ENCODE results near the gene TMEM98.

GRCh38 chr17:31491807-31492195 lies 100.3 kb downstream of the RAB11FIP4 start:
- PRO-cap, result no peak
- RAMPAGE, long total RNA, 4 experiments, result no peak in any of the 4 experiments

DNA sequence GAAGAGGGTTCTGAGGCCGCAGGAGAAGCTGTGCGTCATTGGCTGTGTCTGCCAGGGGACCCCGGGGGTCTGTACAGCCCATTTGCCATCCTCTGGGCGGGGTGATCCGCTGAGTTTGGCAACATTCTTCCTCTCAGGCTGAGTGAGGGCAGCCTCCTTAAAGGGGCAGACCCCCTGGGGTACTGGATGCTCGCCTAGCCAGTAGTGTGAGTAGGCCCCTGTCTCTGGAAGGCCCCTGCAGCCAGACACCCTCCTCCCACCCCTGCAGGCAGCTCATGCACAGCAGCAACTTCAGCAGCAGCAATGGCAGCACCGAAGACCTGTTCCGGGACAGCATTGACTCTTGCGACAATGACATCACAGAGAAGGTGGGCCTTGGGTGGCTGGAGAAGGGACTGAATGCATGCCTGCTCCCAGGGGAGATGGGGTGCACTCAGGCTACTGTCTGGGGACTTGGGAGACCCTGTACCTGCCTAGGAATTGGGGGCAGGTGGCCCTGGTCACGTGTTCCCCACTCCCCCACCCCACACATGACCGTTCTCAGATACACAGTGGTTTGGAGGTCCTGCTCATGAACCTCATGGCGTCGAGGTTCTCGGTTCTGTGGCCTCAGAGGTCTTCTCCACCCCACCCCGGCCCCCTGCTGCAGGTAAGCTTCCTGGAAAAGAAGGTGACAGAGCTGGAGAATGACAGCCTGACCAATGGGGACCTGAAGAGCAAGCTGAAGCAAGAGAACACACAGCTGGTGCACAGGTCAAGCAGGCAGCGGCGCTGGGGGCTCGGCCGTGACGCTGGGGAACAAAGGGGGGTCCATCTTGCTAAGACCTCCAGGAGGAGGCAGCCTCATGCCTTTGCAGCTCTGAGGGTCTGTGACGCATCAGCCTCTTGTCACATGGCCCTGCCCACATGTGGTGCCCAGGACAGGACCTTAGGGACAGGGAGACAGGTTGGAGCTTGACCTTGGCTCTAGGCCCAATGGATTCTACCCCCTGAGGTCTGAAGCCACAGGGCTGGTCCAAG lies 132.1 kb downstream of the RAB11FIP4 start:
- PRO-cap, result no peak
- RAMPAGE, long total RNA, 4 experiments, result start-site peak on the plus strand in 1 of 4 experiments, centred at positions 280 to 683 of the sequence, 18 to 21 reads per replicate

- PRO-cap, result no peak
- RAMPAGE, long total RNA, 4 experiments, result no peak in any of the 4 experiments
Observed at GRCh38 chr17:31549055-31549366, 157.5 kb downstream of the RAB11FIP4 start.

GRCh38 chr17:31936401-31936816 lies 398 bp upstream of the SUZ12 start:
- PRO-cap, result bidirectional peak, plus-strand start at chr17:31937007, minus-strand start at chr17:31936776
- RAMPAGE, long total RNA, 4 experiments, result no peak in any of the 4 experiments

DNA sequence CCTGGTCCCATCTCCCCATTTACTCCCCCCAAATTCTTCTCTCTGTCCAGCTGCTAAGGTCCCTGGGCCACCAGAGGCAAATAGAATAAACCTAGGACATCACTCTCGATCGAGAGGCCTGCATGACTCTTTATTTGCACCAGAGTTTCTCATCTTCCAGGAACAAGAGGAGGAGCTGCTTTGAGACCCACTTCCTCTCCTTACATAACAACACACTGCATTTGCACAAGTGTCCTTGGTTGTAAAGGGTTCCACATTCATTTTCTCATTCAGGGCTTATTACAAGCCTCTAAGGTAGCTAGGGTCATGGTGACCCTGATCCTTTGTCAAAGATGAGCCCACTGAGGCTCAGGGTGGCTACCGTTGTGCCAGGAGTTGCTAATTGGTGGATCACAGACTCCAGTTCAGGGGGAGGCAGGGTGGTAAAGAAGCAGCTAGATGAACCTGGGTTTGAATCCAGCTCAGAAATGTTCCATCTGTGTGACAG lies 38.1 kb upstream of the RHOT1 start:
- PRO-cap, result no peak
- RAMPAGE, long total RNA, 4 experiments, result no peak in any of the 4 experiments

DNA sequence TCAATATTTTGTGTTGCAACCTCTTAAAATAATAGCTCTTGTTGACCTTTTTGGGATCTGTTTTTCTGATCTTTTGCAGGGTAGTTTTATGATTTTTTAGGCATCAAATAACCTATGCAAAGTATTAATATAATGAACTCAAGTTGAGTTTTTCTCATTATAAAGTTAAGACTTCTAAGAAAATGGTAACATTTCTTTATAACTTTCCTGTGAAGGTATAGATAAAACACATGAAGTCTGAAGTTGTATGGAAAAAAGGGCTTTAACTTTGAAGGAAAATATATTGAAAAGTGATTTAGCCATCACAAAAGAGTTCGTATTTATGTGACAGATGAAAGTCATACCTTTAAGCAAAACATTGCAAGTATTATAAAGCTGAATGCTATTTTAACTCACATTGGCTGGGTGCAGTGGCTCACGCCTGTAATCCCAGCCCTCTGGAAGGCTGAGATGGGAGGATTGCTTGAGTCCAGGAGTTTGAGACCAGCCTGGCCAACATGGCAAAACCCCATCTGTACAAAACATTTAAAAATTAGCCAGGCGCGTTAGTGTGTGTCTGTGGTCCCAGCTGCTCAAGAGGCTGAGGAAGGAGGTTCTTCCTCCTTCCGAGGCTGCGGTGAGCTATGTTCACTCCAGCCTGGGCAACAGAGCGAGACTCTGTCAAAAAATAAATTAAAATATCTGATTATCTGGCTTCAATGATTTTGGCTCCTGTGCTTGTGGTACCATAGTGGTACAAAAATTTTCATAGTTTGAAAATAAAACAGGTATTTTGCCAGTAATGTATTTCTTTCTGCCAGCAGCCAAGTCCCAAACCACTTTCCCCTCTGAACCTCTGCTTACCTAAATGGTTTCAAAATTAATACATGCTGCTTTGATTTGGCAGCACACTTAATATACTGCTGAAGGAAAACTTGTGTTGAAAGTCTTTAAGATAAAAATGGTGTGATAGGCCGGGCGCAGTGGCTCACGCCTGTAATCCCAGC lies 21.4 kb downstream of the ZNF207 start:
- PRO-cap, result no peak
- RAMPAGE, long total RNA, 4 experiments, result no peak in any of the 4 experiments

DNA sequence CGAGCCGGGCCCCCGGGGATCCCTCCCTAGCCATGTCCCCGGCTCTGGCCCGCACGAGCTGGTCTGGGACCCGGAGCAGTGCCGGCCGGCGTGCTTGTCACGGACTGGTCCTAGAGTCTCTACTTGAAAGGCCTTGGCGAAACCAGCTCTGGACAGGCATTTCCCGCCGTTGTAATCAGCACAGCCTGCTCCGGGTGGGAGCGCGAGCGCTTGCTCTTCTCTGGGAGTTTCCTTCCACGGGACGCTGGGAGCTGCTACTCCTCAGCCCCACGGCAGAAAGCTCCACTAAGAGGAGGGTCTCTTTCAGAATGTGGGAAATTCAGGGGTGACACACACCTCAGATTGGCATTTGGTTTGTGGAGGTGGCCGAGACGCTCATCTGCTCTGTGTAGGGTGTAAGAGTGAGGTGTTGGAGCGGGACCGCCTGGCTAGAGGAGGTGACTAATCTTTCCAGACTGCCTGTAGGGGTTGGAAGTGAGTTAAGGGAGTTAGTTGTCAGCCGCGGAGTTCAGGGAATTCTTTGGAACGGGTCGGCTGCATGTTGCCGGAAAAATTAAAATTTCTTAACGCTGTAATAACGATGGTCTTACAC lies 662 bp downstream of the PSMD11 start:
- PRO-cap, result no peak
- RAMPAGE, long total RNA, 4 experiments, result no peak in any of the 4 experiments

- PRO-cap, result no peak
- RAMPAGE, long total RNA, 4 experiments, result no peak in any of the 4 experiments
Observed at GRCh38 chr17:32487192-32487343, 275 bp downstream of the CDK5R1 start.

DNA sequence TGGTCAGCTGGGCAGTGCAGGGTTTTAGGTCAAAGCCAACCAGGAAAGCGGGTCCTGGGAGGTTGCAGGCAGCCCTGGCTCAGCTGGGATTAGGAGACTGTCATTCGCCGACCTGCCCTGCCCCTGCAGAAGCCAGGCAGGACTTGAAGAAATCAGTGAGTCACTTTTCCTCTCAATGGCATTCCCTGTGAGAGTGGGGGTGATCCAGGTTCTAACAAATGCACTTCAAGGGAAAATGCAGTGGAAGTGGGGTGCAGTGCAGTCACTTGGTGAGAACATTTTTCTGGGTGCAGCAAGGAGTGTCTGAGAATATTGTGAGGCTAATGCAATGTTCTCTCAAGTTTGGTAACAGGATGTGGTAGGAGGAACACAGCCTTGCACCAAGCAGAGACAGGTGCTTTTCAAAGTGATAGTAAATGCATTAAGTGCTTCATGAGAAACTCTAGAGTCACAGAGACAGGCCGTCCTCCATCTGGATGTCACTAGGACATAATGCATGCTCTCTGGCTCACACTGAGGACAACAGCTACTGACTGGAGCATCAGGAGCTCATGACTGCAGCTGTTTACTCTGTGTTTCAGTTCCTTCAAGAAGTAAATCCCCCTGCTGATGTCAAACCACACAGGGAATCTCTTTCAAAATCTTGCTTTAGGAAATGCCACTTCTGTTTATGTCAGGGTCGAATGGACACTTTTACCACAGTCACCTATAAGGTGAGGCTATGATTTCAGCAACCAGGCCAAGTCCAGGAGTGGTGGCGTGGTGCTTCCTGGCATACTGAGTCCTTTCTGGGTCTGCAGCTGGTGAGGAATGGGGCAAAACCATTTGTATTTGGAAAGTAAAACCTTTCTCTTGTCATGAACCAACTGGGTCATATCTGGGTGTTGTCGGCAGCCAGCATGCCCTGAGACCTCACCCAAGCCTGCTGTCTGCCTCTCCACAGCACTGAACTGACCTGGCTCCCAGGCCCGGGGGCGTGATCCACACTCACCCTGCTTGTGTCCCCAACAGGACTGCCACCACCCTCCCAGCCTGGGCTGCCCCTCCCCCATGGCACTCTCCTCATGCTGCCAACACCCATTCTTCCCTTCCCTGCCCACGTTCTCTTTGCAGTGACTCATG lies 16.8 kb downstream of the CDK5R1 start:
- PRO-cap, result bidirectional peak, plus-strand start at position 445 of the sequence, minus-strand start at position 285 of the sequence
- RAMPAGE, long total RNA, 4 experiments, result no peak in any of the 4 experiments

- PRO-cap, result bidirectional peak, plus-strand start at chr17:32519719, minus-strand start at chr17:32519668
- RAMPAGE, long total RNA, 4 experiments, result start-site peak on the minus strand in 2 of 4 experiments, at chr17:32518665-32519508 at its widest, 6 to 10 reads per replicate
Observed at GRCh38 chr17:32519009-32519877, 32.5 kb downstream of the CDK5R1 start.

DNA sequence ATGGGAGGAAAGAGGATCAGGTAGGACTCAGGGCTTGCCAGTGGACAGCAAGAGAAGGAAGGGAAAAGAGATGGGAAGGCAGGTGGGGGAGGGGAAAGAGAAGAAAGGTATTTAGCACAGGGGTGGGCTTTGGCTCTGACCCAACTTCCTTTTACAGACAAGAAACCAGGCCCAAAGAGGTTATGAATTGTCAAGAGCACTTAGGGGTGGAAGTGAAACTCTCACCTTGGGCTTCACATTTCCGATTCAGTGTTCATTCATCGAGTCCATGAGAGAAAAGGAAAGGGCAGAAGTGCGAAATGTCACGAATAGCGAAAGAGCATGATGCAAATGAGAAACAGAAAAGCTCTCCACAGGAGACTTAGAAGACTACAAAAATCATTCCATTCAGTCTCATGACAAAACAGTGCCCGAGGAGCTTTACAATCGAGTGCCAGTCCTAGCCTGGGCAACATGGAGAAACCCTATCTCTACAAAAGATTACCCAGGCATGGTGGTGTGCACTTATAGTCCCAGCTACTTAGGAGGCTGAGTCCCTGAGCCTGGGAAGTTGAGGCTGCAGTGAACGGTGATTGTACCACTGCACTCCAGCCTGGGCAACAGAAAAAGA lies 36.5 kb downstream of the CDK5R1 start:
- PRO-cap, result no peak
- RAMPAGE, long total RNA, 4 experiments, result start-site peak on the minus strand in 1 of 4 experiments, centred at position 363 of the sequence, 9 reads per replicate

DNA sequence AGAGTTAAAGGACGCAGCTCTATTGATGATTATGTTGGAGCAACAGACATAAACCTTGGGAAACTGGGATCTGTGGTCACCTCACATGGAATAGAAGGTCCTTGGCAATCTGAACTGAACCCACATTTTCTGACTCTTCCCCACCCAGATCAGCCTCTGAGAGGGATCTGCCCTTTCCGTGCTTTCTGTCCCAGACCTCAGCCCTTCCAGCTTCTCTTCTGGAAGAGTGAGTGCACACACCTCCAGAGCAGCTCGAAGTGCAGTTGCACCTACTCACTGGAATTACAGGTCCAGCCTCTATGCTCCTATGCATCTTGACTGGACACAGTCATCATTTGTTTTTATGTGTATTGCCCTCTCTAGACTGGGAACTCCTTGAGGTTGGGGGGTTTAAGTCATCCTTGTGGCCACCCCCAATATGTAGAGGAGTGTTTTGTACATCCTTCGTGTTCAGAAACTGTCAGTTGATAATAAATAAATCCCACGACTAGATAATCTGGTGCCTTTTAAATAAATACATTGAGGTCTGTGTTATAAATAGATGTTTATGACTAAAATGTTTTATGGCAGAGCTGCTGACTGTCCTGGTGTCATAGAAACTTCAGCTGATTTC lies 81.9 kb downstream of the CDK5R1 start:
- PRO-cap, result unidirectional peak, minus-strand start at position 220 of the sequence
- RAMPAGE, long total RNA, 4 experiments, result no peak in any of the 4 experiments

DNA sequence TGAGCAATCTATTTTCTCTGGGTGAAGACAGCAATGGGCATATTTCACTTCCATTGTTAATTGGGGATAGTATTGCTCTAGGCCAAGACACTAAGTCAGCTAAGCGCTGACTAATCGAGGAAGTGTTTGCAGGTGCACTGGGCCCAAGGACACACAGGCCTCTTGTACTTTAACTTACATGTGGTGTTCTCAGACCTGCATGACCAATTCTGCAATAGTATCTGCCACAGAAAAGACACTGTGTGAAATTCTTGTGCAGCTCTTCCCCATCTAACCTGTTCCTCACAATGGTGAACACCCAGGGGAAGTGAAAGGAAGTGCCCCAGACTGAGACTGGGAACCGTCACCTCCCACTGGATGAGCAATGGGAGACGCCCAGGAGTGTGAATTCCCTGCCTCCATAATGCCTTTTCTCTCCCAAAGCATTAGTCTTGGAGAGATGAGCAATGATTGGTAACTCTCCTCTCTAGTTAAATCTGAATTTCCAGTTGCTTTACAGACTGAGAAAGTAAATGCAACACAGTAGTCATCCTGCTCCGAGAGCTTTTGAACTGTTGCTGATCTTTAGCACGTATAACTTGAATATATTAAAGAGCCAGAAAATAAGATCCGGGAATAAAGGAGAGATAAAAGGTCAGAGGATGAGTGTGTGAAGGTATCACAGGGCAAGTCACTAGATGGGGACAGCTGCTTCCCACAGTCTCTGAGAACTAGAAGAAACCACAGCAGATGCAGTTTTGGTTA lies 82.6 kb downstream of the CDK5R1 start:
- PRO-cap, result no peak
- RAMPAGE, long total RNA, 4 experiments, result no peak in any of the 4 experiments

- PRO-cap, result no peak
- RAMPAGE, long total RNA, 4 experiments, result start-site peak on the minus strand in 2 of 4 experiments, at chr17:32591674-32591731 at its widest, 9 to 15 reads per replicate
Observed at GRCh38 chr17:32591227-32591859, 104.5 kb downstream of the CDK5R1 start.

GRCh38 chr17:32772848-32773740 lies 103.8 kb downstream of the MYO1D start:
- PRO-cap, result no peak
- RAMPAGE, long total RNA, 4 experiments, result start-site peak on the minus strand in 2 of 4 experiments, at chr17:32772802-32773476 at its widest, 10 to 75 reads per replicate

DNA sequence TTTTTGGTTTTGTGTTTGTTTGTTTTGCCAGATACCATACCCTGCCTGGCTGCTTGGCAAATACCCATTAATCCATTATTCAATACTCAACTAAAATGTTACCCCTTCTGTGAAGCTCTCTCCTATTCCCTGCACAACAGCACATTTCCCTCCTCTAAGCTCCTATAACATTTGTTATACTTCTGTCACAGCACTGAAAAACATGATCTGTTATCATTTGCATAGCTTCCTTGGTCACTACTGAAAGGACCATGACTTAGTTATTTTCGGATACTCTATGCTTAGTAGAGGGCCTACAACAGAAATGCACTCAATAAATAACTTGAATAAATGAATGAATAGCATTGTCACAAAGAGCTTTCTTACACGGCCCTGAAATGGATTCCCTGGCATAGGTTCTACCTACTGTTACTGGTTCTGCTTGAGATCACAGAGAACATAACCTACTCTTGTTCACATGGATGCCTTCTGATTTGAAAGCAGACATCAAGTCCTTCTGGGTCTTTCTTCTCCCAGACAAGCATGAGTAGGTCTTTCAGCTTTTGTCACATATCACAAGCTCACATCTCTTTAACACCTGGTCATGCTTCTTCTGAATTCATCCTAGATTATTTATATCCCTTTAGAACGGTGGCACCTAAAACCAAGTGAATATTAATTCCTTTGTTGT lies 41.6 kb downstream of the MYO1D start:
- PRO-cap, result no peak
- RAMPAGE, long total RNA, 4 experiments, result no peak in any of the 4 experiments

DNA sequence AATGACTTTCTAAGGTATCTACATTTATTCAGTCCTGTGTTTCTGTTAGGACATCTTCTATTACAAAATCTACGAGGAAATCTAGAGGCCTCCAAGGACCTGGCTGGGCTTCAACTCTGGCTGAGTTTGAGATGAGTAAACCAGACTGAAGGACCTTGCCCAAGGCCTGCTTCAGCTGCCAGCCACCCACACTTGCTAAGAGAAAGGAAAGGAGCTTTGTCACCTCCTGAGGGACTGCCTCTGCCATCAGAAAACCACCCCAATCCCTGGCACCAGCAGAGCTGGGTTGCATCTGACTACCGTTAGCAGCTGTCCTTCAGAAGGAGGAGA lies 1.3 kb upstream of the MYO1D start:
- PRO-cap, result no peak
- RAMPAGE, long total RNA, 4 experiments, result no peak in any of the 4 experiments

DNA sequence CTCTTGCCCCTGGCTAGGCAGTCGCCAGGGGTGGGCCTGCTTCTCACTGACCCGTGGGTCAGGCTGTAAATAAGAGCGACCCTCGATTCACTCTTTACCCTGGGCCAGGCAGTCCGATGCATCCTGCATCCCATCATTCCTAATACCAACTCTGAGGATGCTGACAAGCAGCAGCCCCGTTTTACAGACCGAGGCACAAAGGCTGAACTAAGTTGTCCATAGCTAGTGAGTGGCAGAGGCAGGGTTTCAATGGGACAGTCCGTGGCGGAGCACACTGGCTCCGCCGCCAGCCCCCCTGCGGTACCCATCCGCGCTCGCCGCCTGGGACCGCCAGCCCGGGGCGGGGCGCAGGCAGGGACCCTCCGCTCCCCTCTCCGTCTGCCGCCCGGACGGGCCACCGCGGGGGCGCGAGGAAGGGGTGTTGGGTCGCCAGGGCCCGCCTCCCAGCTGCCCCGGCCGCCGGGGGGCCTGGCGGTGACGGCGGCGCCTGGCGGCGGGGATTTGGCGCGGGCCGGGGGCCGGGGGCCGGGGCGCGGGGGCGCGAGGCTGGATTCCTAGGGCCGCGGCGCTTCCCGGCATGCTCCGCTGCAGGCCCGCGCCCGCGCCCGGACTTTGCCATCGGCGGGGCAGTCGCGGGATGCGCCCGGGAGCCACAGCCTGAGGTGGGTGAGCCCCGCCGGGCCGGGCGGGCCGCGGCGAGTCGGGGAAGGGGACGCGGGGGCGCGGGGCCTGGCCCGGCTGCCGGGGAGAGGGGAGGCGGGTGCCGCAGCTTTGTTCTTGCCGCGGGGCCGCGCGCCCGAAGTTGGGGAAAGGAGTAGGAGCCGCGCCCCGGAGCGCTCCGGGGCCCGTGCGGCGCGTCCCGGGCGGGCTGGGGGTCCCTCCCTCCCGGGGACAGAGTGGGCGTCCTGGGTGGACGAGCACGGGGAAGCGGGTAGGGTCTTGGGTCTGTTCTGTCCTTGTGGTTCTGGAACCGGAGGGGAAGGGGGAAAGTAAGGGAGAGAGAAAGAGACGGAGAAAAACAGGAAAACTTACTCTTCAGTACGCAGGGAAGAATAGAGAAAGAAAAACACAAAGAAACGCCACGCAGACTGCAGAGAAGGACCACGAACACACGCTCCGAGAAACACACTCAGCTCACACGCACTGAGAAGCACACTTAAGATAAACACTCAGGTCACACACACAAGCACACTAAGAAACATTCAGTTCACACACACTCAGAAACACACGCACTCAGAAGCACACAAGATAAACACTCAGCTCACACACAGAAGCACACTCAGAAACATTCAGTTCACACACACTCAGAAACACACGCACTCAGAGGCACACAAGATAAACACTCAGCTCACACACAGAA lies at the start of gene TMEM98:
TMEM98 (plus strand) TSS at position 578 of the 1,360 bp plus-strand sequence.
- PRO-cap, result unidirectional peak, plus-strand start at position 235 of the sequence; bidirectional peak, plus-strand start at position 629 of the sequence, minus-strand start at position 587 of the sequence
- RAMPAGE, long total RNA, 4 experiments, result start-site peak on the plus strand in 3 of 4 experiments, centred at positions 616 to 630 of the sequence, 52 to 856 reads per replicate

DNA sequence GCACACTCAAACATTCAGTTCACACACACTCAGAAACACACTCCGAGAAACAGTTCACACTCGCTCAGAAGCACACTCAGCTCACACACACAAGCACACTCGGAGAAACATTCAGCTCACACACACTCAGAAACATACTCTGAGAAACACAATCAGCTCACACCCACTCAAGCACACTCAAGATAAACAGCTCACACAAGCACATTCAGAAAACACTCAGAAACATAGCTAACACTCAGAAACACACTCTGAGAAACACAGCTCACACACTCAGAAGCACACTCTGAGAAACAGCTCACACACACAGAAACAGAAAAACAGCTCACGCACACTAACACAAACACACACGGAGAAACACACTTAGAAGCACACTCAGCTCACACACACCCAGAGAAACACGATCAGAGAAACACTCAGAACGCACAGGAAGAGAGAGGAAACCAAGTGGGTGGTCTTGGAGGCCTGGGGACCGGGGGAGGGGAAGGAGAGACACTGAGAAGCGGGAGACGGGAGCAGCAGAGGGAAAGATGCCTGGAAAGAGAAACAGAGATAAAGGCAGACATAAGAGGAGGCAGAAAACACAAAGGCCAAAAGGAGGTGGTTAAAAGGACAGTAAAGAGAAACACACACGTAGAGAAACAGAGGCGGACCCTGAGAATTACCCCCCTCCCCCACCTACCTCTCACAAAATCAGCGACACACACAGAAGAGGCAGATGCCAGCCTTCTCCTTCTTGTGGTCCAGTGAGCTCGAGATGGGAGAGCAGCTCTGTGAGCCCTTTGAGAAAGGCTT lies 1.2 kb downstream of the TMEM98 start:
- PRO-cap, result no peak
- RAMPAGE, long total RNA, 4 experiments, result start-site peak on the plus strand in 1 of 4 experiments, centred at position 308 of the sequence, 9 reads per replicate

- PRO-cap, result no peak
- RAMPAGE, long total RNA, 4 experiments, result no peak in any of the 4 experiments
Observed at GRCh38 chr17:33509236-33509840, 216.2 kb upstream of the ASIC2 start.

All from transverse colon (tissue), 4 donors.